Mesangial cell (primary cell): Measurements from ENCODE around the genes MARCHF4 and SMARCAL1.

GRCh38 chr2:215436174-215437239 lies 639 bp upstream of the FN1 start:
- RAMPAGE, long total RNA = no peak

DNA sequence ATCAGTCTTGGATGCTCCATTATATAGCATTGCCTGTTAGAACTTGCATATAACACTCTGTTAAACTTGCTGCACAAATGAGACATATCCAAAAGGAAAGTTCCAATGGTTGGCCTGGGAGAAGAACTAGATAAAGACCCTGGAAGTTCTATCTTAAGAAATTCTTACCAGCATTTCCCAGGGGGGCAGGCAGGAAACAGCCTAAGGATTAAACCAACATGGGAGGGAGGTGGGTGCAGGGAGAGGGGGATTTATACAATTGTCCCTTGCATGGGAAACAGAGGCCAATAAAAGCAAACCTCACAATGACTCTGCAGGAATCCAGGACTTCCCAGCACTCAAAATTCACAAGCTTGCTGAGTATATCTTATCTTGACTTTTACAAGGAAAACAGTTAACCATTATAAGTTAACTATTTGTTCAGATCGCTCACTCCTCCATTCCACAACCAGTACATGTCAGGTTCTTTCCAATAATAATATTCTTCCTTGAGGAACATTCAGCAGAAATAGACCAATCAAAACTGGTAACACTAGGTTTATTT lies 241.4 kb downstream of the MREG start:
- RAMPAGE, long total RNA = no peak

DNA sequence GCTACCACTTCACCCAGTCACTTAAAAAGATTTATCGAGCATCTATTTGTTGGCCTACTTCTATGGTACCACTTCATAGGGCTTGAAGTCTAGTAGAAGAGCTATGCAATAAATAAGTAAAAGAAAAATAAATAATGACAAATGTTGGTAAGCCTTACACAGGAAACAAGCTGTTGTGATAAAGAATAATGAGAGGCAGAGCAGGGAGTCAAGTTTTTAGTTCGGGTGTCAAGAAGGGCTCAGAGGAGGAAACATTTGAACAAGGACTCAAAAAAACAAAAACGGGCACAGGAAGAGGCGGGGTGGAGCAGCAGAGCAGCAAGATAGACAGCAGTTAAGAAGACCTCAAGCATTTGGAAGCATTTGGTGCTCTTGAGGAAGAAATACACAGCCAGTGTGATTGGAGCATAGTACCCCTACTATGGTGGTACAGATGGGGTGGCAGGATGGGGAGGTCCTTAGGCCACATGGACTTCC lies 2.8 kb downstream of the TMEM169 start:
- RAMPAGE, long total RNA = no peak

- RAMPAGE, long total RNA = no peak
These were observed 35.8 kb downstream of the XRCC5 start for GRCh38 chr2:216144916-216145301.

DNA sequence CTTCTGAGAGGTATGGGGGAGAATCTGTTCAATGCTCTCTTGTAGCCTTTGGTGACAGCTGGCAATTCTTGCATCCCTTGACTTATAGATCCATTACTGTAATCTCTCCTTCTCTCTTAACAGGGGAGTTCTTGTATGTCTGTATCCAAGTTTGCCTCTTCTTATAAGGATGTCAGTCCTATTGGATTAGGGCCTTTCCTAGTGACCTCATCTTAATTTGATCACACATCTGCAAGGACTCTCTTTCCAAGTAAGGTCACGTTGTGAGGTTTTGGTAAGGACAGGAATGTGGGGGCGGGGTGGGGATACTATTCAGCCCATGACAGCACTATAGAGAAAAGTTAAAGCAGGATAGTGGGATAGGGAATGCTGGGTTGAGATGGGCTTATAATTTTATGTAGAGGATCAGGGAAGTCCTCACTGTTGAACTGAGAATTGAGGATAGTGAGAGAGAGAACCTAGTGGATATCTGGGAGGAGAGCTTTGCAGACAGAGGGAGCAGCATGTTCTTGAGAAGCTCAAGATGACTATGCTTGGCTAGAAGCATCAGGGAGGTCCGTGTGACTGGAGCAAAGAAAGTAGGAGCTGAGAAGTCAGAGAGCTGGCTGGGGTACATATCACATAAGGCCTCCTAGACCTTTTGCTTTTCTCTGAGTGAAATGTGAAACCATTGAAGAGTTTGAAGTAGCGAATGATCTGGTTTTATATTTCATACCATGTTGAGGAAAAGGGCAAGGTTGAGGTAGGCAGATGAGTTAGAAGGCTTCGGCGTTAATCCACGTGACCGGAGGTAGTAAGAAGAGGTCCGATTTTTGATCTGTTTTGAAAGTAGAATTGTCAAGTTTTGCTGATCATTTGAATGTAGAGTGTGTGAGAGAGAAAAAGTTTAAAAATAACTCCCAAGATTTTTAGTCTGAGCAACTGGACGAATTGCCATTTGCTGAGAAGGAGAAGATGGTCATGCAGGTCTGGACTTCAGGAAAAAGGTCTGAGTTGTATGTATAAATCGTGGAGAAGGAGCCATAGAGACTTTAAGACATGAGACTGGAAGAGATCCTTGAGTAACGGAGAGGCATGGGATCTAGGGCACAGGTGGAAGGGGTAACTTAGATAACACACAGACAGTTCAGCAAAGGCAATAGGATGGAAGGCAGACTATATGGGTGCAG lies 70.4 kb downstream of the XRCC5 start:
- RAMPAGE, long total RNA = no peak

DNA sequence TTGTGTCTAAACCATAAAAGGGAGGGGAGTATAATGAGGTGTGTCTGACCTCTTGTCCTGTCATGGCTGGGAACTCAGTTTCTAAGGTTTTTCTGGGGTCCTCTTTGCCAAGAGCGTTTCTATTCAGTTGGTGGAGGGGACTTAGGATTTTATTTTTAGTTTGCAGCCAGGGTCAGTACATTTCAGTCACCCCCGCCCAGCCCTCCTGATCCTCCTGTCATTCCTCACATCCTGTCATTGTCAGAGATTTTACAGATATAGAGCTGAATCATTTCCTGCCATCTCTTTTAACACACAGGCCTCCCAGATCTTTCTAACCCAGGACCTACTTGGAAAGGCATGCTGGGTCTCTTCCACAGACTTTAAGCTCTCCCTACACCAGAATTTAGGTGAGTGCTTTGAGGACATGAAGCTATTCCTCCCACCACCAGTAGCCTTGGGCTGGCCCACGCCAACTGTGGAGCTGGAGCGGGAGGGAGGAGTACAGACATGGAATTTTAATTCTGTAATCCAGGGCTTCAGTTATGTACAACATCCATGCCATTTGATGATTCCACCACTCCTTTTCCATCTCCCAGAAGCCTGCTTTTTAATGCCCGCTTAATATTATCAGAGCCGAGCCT lies 108.4 kb downstream of the XRCC5 start:
- RAMPAGE, long total RNA = no peak

DNA sequence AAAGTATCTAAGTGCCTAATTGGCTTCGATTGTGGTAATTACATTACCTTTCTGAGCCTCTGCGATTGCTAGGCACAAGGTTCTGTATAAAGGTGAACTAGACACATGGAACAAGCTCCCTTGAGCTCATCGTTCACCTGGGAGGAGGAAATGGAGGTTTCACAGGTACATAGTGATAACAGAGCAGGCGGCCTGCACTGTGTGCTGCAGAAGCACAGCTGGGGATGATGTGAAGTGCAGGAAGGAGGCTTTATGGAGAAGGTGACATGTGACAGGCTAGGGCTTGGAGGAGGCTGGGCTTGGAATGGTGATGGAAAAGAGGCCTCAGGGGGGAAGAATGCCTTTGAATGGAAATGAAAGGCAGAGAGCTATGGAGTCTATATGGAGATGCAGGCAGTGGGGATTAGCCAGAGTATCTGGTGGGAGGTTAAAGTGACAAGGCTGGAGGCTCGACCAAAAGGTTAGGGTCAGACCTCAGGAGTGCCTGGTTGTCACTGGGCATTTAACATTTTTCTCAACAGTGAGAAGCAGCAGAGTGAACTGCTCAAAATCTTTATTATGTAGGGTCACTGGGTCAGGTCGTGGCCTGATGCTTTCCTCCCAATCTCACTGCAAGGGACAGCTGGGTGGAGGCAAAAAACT lies 22.8 kb downstream of the MARCHF4 start:
- RAMPAGE, long total RNA = no peak

- RAMPAGE, long total RNA = no peak
These were observed at the start of gene MARCHF4 for GRCh38 chr2:216371786-216372708. MARCHF4 (minus strand) TSS chr2:216372483.

DNA sequence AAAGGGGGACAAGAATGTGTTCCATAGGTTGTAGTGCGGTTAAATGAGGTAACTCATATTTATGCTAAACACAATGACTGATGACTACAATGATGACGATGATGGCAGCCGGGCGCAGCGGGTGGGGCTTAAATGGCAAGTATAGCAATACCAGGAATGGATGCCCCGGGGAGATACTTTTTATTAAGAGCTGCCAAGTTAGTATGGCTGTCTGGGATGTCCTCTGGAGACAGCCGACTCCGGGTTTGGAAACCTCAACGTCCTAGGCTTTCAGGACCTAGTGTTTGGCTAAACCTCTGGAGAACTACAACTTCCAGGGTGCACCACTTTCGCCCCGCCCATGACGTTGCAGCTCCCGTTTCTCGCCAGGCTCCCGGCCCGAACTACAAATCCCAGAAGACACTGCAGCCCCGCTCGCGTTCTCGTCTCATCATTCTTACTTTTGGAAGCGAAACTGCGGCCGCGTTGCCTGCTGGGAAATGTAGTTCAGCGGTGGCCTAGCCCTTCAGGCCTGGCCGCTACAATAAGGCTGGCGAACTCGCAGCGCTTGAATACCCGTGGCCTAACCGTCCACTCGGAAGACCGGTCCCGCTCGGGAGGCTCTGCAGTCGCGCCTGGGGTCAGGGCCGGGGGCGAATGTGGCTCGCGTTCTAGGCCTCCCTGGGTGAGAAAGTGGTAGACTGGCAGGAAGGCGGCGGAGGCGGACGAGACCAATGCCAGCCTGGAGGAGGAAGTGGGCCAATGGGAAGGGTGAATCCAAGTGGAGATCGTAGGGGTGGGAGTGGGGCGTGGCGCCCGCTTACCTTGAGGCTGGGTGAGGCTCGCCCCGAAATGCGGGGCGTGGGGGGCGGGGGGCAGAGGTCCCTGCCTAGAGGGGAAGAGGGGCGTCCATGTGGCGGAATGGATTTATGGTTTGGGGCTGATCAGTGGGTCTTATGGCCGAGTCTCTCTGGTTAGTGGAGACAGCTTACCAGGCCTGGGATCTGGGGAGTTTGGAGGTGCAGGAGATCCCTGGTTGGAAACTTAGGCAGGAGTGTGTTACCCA lies at the start of gene SMARCAL1:
Gene SMARCAL1, plus strand, starts transcription at position 500 of the 1,045 bp plus-strand sequence.
- RAMPAGE, long total RNA = start-site peak on the plus strand centred at position 521 of the sequence, 75 bp wide, 108 reads

DNA sequence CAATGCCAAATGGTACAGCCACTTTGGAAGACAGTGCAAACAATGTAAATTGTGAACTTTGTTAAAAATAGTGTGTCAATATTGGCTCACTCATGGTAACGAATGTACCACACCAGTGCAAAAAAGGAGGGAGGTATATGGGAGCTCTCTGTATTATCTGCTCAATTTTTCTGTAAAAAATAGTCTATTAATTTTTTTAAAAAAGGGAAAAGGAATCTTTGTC lies 61.6 kb upstream of the IGFBP2 start:
- RAMPAGE, long total RNA = no peak

GRCh38 chr2:216571966-216572299 lies 61.3 kb upstream of the IGFBP2 start:
- RAMPAGE, long total RNA = no peak

GRCh38 chr2:216616208-216616588 lies 17.0 kb upstream of the IGFBP2 start:
- RAMPAGE, long total RNA = no peak

DNA sequence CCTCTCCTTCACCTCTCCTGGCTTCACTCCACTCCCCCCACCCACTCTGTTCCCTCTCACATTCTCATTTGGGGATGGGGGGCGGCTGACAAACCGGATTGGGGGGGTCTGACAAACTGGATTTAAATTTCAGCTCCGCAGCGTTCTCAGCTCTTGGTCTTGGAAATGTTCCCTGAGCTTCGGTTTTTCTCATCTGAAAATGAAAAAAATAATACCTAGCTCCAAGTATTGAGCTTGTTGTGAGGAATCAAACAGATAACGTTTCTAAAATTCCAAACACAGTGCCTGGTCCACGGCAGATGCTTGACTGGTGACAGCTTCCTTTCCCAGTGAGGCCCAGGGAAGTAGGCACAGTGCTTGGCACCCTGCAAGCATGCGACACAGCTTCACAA lies 205.0 kb upstream of the TNP1 start:
- RAMPAGE, long total RNA = no peak

- RAMPAGE, long total RNA = no peak
These were observed 450.3 kb upstream of the TNP1 start for GRCh38 chr2:217310190-217310498.

- RAMPAGE, long total RNA = no peak
These were observed 471.8 kb upstream of the TNP1 start for GRCh38 chr2:217331535-217332132.

DNA sequence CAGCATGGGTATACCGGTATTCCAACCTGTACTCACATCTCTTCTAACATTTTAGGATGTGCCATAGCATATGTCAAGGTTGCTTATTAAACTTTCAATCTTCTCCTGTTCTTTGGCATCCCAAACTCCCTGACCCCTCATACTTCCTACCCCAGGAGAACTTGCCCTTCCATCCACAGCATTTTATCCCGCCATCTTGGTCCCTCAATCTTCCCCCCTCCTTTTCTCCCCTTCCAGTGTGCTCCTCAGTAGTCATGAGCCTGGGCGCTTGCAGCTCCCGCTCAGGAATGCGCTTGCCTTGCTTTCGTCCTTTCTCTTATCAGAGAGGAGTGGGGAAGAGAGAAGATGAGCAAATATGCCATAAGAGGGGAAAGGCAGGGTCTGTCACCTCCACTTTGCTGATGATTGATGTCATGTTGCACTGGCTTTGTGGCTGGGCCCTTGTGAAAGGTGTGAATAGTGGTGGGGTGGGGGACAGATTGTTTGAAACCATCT lies 569.4 kb downstream of the TNS1 start:
- RAMPAGE, long total RNA = no peak

DNA sequence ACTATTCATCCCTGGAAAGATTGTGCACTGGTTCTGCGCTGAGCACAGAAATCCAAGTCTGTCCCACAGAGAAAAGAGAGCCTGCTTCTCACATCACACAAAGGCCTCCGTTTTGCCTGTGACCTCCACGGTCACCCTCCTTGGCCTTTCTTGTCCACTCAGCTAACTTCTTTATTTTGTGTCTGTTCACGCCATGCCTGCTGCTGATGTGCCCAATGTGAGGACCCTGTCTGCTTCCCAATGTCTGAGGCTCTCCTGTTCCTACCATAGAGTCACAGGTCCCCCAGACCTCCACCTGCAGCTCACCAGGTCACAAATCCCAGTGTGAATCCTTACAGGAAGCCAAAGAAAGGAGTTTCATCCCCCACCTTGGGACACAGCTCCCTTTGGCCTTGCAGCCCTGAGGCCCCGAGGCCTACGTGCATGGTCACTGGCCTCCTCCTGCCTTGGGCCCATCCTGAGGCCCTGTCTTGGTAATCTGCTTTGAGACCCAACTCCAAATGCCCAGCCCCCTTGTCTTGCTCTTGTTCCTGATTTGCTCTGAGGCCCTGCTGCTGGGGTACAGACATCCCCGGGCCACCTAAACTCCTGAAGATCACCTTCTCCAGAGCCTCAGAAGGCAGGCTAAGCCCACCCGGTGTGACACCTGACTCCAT lies 255.0 kb downstream of the TNS1 start:
- RAMPAGE, long total RNA = no peak

DNA sequence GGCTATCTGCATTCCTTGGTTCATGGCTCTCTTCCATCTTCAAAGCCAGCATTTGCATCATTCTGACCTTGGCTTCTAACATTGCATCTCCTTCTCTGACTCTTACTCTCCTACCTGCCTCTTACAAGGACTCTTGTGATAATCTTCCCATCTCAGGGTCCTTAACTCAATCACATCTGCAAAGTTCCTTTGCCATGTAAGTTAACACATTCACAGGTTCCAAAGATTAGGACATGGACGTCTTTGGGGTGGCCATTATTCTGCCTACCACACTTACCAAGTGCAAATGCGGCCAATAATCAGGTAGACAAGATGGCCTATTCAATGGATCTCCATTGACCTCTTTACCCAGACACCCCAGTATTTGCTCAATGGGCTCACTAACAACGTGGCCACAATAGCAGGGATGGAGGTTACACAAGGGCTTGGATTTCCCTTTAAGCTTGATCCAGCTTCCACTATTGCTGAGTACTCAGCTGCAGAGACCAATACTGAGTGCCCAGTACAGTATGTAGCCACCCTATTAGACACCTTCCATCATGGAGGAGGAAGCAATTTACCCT lies 232.4 kb downstream of the TNS1 start:
- RAMPAGE, long total RNA = no peak

GRCh38 chr2:217813023-217814036 lies 189.5 kb downstream of the TNS1 start:
- RAMPAGE, long total RNA = no peak

- RAMPAGE, long total RNA = no peak
These were observed 163.1 kb downstream of the TNS1 start for GRCh38 chr2:217839586-217840170.